Measurements from ENCODE around the genes POLR3E, CDR2 and RBBP6.

GRCh38 chr16:22296816-22297557 is at the start of gene POLR3E:
POLR3E (plus strand) TSS chr16:22297409.
- RRBS: under 1% methylated on average over 13 of the region's 56 CpGs

- RRBS: 83% methylated on average over 1 of the region's 10 CpGs
These were observed 11.9 kb downstream of the POLR3E start for GRCh38 chr16:22309160-22309525.

DNA sequence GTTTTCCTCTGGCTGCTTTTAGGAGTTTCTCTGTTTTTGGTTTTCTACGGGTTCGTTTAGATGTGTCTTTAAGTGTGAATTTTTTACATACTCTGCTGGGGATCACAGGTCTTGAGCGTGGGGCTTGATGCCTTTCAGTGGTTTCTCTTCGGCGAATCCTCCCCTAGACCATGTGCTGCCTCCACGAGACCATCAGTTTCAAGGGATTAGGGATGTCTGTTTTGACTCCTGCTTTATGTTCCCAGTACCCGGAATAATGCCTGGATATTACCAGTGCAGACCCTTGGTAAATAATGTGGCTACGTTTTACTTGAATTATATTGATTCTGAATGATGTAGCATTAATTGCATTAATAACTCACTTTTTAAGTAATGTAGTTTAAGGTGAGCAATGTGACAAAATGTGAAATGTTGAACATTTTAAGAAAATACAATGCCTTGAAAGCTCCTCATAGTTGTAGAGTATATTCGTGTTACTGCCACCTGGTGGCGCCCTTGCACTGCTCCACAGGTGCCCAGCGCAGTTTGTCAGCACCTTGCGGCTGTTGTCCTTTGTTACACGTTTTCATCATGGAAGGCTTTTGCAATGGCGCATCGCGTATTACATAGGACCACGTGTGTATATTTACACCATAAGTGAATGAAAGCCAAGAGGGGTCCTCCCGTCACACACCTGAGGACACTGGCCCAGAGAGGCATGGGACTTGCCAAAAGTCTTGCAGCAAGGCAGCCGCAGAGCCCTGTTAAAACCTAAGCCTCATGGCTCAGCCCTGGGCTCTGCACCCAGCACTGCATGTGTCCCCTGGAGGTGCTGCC is 23.9 kb downstream of the POLR3E start:
- RRBS: no CpG with 5 or more reads among the region's 19 CpGs

DNA sequence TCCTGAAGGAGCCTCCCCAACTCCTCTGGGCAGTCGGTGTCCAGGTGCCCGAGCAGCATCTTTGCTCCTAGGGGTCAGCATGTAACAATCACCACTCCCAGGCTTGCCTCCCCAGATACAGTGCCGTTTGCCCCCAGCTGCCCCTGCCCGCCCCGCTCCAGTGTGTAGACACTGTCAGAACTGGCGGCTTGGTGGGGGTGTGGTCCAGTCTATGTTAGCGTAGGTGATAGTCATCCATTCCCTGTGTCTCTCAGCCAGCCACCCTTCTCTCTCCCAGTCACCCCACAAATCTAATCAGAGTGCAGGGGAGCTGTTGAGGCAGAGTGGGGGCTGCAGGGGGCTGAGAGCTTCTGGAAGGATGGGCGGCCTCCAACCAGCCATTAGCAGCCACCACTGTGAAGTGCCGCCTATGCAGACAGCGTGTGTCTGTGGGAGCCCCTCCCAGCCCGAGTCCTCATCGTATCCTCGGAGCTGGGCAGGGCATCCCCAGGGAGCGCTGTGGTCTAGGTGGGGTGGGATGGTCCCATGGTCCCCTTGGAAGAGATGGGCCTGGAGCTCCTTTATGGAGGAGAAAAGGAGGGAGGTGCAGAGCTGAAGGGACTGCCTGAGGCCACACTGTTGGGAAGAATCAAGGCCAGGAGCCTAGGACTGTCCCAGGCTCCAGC is 26.5 kb downstream of the POLR3E start:
- RRBS: no CpG with 5 or more reads among the region's 14 CpGs

DNA sequence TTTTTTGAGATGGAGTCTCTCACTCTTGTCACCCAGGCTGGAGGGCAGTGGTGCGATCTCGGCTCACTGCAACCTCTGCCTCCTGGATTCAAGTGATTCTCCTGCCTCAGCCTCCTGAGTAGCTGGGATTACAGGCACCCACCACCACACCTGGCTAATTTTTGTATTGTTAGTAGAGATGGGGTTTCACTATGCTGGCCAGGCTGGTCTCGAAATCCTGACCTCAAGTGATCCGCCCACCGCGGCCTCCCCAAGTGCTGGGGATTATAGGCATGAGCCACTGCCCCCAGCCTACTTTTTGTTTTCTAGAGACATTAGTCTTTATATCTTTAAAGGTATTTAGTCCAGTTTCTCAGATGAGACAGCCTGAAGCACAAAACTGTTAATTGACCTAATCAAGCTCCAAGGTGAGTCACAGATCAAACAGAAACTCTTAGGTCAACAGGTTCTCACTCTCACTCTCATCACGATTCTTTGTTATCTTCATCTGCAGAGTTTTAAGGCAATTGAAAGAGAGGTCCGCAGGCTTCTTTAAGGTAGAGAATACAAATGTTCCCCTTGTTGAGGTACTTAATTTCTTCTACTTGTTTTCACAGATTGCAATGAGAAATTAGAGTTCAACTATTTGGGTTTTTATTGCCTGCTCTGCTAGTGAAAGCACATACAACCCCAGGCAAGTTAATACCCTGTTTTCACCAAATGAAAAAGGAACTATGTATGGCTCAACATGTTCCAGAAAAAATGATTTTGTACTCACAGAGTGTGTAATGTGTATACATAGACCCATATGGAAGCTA is 6.0 kb downstream of the CDR2 start:
- RRBS: no CpG with 5 or more reads among the region's 8 CpGs

DNA sequence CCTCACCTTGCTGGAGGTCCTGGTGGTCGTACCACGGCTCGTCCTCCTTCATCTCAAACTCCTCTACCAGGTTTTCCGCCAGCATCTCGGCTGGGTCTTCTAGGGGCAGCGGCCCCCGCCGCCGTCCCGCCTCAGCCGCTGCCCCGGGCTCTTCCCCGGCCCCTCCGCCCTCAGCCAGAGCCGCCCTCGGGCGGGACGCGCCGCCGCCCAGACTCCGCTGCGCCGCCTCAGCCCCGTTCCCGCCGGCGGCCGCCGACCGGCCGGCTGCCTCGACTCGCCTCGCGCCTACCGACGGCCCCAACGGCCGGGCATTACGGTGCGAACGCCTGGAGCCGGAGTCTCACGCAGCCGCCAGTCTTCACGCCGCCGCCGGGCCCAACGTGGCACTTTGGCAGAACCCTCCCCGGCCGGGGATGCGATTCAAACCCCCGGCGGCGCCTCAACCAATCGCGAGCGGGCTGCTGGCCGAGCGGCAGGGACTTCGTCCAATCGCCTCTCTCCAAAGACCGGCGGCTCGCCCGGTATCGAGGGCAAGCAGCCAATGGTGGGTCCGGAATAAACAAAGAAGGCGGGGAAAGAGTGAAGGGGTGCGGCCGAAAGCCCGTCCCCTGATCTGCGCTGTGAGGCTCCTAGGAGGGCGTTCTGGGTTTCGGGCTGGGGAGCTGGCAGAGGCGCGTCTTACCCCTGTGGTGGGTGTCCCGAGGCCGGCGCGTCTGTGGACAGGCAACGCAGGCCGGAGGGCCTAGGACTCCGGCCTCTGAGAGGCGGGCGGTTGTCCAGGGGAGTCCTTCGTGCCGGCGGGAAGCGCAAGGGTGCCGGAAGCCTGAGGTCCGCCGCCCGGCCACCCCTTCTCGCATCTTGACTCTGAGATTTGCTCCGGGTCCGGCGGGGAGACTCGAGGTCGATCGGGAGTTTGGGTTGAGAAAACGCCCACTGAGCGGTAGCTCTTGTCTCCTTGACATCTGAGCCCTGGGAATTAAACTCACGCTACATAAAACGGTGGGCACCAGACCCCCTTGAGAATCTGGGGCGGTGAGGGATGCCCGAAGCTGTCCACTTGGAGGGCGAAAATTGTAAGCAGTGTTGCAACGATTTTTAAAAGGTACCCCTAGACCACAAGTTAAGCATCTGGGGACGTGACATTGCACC is at the start of gene CDR2:
CDR2 (minus strand) TSS at position 395 of the 1,149 bp plus-strand sequence.
- RRBS: 1% methylated on average over 41 of the region's 112 CpGs

DNA sequence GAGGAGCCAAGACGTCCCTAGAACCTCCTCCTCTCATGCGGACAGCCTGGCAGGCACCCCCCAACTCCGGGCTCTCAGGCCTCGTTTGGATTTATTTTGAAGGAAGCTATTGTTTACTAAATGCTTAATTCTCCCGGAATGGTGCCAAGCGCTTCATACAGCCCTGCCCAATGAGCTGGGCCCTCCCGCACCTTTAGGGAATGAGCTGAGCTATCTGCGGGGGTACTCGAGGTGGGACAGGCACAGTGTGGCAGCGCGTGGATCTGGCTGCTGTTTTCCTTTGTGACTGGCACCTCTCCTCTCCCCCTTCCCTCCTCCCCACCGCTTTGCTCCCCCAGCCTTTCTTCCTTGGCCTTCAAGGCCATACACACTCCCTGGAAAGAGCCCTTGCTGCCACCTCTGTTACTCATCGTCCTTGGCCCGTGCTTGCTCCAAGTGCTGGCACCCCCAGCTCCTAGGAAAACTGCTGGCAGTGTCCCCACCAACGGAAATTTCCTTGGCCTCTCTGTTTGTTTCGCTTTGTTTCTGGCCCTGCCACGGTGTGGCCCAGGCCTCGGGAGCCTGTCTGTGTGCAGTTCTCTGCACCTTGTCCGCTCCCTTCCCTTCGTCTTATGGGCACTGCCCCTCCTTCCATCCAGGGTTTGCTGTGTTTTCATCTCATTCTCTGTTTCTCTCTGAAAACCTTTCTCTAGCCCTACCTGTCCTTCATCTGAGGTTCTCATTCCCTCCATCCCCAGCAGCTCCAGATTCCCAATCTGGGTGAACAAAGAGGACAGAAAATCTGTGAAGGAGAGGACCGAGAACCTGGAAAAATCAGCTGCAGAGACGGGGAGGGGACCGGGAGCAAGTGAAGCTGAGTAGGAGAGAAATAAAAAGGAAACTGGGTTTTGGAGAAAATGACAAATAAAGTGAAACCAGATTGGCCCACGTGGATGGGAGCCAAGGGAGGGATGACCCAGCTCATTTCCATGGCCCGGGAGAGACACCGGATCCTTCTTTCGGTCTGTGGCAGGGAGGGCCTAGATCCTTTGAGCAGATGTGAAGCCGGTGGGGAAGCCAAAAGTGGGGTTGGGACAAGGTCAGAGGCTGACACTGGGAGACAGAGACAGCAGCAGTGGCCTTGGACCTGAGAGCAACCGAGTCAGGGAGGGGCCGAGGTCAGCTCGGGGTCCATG is 50.2 kb upstream of the CDR2 start:
- RRBS: 21% methylated on average over 1 of the region's 31 CpGs

- RRBS: no CpG with 5 or more reads among the region's 6 CpGs
These were observed 31.6 kb upstream of the HS3ST2 start for GRCh38 chr16:22782230-22782962.

DNA sequence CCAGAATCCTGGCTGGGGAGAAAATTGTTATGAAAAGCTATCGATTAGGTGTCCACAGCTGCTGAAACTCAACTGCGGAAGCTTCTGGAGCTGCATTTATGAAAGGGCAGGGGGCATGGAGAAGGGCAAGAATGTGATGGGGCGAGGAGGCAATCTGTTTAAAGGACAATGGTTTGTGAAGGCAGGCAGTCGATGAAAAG is 24.5 kb downstream of the HS3ST2 start:
- RRBS: no CpG with 5 or more reads among the region's 4 CpGs

DNA sequence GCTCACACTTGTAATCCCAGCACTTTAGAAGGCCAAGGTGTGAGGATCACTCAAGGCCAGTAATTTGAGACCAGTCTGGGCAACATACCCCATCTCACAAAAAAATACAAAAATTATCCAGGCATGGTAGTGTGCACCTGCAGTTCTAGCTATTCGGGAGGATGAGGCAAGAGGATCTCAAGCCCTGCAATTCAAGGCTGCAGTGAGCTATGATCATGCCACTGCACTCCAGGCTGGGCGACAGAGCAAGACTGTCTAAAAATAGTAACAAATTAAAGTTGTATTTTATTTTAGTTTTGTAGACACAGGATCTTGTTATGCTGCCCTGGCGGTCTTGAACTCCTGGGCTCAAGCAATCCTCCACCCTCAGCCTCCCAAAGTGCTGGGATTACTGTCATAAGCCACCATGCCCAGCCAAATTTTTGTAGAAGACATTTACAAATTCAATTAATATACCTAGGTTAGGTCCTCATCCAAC is 18.2 kb downstream of the USP31 start:
- RRBS: no CpG with 5 or more reads among the region's 3 CpGs

- RRBS: no CpG with 5 or more reads among the region's 12 CpGs
These were observed 16.3 kb downstream of the USP31 start for GRCh38 chr16:23132654-23133625.

DNA sequence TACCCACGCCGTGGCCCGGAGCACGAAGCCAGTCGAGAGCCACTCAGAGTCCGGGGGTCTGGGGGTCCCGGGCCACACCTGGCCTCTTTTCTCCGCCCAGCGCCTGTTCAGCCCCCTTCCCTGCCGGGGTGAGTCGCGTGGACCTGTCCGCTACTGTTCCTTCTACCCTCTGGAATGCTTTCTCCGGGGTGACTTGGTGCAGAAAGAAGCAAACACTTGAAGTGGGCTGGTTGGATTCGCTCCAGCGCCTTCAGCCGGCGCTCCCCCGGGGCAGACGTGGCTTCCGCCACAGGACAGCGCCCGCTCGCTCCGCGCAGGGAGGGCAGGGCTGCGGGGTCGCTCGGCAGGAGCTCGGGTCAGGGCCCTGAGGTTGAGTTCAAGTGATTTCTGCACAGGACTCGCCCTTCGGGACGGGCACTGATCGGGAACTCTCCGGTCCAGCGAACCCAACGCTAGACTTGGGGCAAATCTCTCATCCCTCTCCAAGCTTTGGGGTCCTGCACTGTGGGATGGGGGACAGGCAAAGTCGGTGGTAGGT is 525 bp downstream of the SCNN1G start:
- RRBS: 3% methylated on average over 14 of the region's 38 CpGs

GRCh38 chr16:23424474-23424938 is 28.5 kb downstream of the COG7 start:
- RRBS: no CpG with 5 or more reads among the region's 12 CpGs

GRCh38 chr16:23494082-23494635 is 16.1 kb downstream of the GGA2 start:
- RRBS: no CpG with 5 or more reads among the region's 12 CpGs

DNA sequence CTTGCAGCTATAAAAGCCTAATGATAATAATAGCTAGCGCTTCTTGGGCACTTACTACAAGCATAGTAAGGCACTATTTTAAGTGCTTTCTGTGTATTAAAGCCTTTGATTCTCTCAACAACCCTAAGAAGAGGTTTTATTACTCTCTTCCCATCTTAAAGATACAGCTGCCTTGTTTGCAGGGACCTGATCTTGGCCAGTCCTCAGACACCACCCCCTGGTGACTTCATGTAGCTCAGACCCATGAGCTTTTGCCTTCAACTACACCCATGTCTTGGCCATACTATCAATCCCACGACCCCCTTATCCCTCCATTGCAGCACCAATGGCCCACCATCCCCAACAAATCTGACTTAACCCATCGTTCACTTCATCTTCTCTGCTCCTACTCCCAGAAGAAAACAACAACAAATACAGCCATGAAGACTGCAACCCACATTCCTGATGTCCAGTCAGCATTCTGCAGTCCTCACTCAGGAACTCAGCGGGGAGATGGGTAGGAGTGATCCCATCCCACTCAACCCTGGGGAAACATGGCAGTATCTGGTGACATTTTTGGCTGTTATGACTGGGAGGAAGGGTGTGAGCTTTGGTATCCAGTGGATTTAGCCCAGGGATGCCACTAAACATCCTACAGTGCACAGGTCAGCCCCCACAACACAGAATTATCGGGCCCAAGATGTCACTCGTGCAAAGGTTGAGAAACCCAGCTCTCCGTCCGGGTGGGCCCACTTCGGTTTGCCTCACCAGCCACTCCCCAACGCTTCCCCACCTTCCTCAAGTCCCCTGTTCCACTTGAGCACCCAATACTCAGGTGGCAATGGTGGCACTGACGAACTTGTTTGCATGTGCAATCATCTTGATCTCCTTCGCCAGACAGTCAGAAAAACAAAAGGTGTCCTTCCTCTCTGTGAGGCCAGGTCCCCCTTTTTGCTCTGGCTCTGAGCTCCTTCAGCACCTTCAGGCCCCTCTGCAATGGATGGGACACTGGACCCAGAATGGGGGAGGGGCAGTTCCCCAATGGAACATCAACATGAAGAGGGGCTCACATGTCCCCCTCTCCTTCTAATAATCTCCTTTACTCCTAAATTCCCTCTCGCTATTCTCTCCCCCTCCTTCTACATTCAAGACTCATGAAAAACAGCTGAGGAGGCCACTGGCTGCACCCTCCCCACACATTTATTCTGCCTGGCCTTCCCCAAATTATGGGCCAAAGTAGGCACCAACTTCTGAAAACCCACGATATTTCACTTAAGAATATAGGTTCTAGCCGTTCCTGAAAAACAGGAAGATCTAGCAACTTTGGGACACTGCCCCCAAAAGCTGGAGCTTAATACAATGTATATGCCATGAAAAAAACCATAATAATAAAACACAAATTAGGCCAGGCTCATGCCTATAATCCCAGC is 3.8 kb downstream of the GGA2 start:
- RRBS: no CpG with 5 or more reads among the region's 15 CpGs

- RRBS: 26% methylated on average over 17 of the region's 27 CpGs
These were observed 489 bp downstream of the CHP2 start for GRCh38 chr16:23755250-23755779.

DNA sequence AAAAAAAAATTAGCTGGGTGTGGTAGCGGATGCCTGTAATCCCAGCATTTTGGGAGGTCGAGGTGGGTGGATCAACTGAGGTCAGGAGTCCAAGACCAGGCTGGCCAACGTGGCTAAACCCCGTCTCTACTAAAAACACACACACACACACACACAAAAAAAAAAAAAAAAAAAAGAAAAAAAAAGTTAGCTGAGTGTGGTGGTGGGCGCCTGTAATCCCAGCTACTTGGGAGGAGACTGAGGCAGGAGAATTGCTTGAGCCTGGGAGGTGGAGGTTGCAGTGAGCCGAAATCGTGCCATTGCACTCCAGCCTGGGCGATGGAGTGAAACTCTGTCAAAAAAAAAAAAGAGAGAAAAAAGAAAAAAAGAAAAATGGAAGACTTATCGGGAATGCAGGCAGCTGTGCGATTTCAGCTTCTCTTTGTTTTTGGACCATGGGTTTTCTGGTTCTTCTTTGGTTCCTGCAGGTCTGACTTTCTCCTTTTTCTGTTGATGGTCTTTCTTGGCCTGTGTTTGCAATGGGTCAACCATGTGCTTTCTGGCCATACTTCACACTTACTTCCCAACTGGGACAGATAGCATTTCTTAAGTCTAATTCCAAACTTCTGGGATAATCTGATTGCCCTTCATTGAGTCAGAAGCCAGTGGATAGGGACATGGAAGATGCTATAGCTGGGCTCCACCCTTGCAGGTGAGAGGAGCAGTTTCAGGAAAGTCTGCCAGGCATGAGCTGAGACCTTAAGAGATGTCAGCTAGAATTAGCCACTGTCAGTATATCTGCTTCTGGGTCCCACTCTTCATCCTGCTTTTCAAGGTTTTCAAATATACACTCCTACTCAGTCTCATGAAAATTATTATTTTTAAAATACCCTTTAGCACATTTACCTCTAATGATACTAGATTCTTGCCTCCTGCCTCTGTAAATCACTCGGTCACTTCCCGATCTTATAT is 37.5 kb downstream of the PRKCB start:
- RRBS: no CpG with 5 or more reads among the region's 12 CpGs

DNA sequence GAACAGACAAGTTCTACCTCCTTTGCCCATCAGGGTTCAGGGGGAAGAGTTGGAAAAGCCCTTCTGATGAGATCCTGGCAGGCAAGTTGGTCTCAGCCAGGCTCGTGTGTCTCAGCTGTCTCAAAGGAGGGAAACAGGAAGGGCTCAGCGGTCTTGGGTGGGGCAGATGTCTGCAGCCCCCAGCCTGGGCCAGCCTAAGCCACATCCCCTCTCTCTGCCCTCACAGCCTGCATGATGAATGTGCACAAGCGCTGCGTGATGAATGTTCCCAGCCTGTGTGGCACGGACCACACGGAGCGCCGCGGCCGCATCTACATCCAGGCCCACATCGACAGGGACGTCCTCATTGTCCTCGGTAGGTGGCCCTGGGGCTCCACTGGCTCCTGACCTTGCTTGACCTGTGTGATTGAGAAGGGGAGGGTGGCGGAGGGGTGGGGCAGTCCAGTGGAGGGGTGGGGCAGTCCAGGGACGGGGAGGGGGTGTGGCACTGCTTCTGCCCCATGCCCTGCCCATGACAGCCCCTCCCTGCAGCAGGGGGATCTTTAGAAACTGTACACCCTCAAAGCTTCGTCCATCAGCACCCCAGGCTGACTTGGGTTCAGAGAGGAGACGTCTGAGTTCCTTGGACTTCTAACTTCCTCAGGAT is 199.5 kb downstream of the PRKCB start:
- RRBS: no CpG with 5 or more reads among the region's 17 CpGs

DNA sequence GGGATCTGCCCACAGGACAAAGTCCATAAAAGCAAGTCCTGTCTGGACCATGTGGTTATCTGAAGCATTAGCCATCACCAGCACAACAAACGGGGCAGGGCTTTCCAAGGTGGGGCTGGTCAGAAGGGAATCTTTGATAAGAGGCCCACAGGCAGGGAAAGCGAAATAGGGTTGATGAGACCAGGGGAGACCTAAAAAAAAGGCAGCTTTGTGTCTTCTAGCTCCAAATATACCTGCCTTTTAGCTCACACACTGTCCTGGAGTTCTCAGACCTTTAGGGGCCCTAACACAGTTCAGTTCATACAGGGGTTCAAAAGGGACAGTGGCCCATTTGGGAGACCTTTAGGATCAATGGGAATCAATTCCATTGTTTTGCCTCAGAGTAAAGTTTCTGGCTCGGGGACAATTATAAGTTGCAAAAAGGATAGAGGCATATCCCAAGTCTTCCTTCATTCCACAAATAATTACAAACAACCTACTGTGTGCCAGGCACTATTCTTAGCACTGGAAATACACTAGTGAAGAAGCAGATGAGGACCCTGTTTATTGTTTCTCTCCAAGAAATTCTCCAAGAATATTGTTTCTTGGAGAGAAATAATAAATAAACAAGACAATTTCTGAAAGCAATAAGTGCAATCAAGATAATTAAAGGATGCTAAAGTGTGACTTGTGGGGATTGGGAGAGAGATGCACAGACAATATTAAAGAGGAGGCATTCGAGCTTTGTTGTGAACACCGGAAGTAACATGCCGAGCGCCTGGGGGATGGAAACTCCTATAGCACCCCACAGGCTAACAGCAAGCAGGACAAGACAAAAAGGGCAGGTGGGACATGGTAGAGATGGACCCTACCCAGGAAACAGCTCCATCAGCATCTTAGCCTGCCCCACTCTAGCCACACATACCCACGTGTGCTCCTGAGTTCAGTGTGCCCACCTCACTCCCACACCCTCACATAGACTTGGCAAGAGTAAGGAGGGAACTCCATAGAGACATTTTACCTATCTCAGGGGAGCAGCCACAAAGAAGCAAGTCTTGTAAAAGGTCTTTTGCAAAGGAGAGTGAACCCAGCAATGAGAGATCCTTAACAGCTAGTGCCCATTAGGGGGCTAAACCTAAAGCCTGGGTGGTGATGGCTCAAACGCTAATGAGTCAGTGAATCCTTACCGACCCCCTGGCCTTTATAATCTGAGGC is 38.2 kb upstream of the CACNG3 start:
- RRBS: no CpG with 5 or more reads among the region's 10 CpGs

- RRBS: 1% methylated on average over 60 of the region's 113 CpGs
These were observed at the start of gene RBBP6 for GRCh38 chr16:24539481-24540563. RBBP6 (plus strand) TSS chr16:24539566.